ENCODE results near the gene MAP2K5.

GRCh38 chr15:66646807-66647862 is 54.9 kb upstream of the SMAD6 start:
- PRO-cap, result no peak
- RAMPAGE, long total RNA, 4 experiments, result no peak in any of the 4 experiments

DNA sequence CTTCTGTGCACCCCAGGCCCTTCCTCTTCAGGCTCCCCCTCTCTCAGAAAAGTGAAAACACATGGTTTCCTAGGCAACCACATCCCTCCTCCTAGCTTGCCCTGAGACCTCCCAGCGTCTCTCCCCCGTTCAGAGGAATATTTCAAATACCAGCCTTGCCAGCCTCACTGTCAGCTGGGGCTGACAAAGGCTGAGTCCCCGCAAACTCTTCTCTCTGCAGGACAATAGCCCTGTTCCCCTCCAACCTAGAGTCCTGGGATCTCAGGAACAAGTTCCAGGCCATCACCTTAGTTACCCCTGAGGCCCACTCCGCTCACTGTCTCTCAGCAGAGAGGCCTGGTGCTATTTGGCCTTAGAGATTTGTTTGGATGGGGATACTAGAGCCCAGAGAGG is 44.6 kb upstream of the SMAD6 start:
- PRO-cap, result no peak
- RAMPAGE, long total RNA, 4 experiments, result no peak in any of the 4 experiments

- PRO-cap, result no peak
- RAMPAGE, long total RNA, 4 experiments, result no peak in any of the 4 experiments
These were observed 31.1 kb upstream of the SMAD6 start for GRCh38 chr15:66670809-66671440.

- PRO-cap, result no peak
- RAMPAGE, long total RNA, 4 experiments, result no peak in any of the 4 experiments
These were observed 72.2 kb downstream of the SMAD6 start for GRCh38 chr15:66774055-66774763.

DNA sequence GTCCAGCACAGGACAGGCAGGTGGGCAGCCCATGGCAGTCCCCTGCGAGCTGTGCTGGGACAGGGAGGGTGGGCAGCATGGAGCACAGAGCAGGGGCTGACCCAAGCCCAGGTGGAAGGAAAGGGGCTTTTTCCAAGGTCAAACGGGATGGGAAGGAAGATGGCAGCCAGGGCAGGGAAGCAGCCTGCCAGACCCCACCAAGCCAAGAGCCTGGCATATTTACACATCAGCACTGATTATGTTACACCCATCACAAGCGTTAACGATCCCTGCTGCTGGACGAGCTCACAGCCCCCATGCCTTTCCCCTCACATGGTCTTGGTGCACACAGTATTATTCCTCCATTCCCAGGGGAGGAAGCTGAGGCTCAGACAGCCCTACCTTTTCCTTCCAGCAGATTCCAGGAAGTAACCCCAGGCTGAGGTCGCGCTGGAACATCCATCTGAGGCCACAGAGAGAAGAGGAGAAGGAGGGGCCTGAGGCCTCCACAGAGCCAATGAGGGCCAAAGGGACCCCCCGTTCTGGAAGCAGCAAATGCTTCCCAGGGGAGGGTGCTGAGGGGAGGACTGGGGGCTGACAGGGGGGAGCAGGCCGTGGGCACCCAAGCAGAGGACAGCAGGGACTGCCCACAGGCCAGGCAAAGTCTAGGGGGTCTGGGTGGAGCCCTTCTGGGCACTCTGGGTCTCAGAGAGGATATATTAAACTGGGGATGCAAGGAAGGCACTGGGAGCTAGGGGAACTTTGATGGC is 175.9 kb downstream of the SMAD6 start:
- PRO-cap, result no peak
- RAMPAGE, long total RNA, 4 experiments, result no peak in any of the 4 experiments

- PRO-cap, result no peak
- RAMPAGE, long total RNA, 4 experiments, result no peak in any of the 4 experiments
These were observed 9.2 kb upstream of the SMAD3 start for GRCh38 chr15:67056134-67056739.

GRCh38 chr15:67085201-67086375 is 20.2 kb downstream of the SMAD3 start:
- PRO-cap, result no peak
- RAMPAGE, long total RNA, 4 experiments, result no peak in any of the 4 experiments

GRCh38 chr15:67093320-67094334 is 28.2 kb downstream of the SMAD3 start:
- PRO-cap, result no peak
- RAMPAGE, long total RNA, 4 experiments, result no peak in any of the 4 experiments

- PRO-cap, result no peak
- RAMPAGE, long total RNA, 4 experiments, result no peak in any of the 4 experiments
These were observed 83.0 kb downstream of the SMAD3 start for GRCh38 chr15:67148287-67148935.

DNA sequence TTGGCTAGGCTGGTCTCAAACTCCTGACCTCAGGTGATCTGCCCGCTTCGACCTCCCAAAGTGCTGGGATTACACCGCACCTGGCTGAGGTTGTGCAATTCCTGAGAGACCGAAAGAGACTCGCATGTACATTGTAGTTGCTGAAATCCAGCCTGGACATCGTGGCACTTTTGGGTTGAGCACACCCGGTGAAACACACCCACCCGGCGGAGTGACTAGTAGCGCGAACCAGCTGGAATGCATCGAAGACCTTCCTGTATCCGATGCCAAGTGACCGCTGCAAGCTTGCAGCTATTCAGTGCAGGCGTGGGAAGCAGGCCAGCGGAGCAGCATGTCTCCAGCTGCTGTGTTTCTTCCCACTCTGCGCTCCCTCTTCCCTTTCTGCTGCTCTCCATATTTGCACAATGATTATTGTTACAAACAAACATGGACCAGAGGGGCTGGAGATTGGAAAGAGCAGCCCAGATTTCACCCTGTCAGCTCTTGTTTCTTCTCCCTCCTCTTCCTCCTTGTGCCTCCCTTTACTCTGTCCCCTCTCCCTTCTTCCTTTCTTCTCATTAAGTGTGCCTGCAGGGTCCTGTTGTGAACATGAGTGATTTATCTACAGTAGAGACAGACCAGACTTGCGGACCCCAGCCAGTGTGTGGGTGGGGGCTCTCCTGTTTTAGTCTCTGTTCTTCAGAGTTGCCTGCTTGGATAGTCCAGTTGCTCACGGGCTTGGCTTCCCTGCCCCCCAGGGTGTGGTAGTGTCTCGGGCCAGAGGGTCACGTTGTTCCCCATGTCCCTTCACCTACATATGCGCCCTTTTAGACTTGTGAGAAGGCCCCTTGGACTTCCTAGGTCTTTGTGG is 86.1 kb downstream of the AAGAB start:
- PRO-cap, result unidirectional peak, plus-strand start at position 298 of the sequence
- RAMPAGE, long total RNA, 4 experiments, result no peak in any of the 4 experiments

DNA sequence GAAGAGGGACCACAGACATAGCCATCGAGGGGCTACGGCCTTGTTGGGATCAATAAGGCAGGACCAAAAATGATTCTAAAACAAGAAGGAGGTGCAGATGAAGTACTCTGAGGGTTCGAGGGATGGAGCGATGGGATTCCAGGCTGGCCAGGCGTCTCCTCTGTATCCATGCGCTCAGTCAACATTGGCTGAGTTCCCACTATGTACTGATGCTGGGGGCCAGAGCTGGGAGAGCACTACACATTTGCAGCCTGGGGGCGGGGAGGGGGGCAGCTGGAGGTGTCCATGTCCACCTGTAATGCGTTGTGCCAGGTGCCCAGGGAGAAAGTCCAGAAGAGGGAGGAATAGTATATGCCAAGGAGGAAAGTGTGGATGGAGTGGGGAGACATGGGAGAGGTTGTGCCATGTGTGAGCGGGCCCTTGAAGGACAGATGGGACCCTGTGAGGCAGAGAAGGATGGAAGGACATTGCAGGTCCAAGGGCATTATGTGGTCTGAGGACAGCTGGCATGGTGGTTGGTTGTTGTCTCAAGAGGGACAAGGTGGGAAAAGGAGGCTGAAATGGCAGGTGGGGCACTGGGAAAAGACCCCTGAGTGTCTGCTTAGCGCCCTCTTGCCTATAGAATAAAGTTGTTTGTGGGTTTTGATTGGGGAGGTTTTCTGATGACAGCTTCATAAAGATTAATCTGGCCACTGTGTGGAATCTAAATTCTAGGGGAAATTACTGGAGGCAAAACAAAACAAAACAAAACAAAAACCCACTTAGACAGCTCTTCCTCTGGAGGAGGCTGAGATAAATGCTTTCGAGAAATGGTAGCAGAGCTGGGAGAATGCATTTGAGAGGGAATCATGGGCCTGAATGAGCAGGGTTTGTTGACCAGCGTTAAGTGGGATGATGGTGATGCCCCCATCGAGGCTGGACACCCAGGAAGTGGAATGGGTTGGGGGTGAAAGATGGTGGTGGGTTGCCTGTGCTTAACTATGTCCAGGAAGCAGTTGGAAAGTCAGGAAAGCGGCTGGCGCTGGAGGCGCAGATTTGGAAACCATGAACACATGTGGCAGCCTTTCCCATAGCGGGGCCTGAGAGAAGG is 81.1 kb downstream of the AAGAB start:
- PRO-cap, result no peak
- RAMPAGE, long total RNA, 4 experiments, result no peak in any of the 4 experiments

DNA sequence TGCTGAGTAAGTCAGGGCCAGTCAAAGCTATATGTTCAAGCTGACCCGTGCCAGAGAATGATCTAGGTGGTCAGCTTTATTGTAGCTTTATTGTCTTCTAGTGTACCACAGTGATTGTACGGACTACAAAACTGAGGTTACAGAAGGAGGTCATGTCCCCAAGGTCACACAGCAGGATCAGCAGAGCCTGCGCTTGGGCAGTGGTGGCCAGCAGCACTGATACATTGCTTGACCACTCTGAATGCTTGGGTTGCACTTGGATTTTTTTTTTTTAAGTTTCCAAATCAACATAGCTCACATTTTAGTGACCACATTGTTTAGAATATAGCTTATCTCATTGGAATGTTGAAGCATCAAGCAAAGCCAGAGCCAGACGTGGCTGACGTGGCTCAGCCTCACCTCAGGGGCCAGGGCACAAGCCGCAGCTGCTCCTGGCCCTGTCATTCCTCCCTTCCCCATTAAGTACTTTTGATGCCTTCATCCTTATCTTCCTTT is 76.0 kb downstream of the AAGAB start:
- PRO-cap, result no peak
- RAMPAGE, long total RNA, 4 experiments, result no peak in any of the 4 experiments

- PRO-cap, result no peak
- RAMPAGE, long total RNA, 4 experiments, result no peak in any of the 4 experiments
These were observed 59.9 kb downstream of the AAGAB start for GRCh38 chr15:67194294-67195257.

DNA sequence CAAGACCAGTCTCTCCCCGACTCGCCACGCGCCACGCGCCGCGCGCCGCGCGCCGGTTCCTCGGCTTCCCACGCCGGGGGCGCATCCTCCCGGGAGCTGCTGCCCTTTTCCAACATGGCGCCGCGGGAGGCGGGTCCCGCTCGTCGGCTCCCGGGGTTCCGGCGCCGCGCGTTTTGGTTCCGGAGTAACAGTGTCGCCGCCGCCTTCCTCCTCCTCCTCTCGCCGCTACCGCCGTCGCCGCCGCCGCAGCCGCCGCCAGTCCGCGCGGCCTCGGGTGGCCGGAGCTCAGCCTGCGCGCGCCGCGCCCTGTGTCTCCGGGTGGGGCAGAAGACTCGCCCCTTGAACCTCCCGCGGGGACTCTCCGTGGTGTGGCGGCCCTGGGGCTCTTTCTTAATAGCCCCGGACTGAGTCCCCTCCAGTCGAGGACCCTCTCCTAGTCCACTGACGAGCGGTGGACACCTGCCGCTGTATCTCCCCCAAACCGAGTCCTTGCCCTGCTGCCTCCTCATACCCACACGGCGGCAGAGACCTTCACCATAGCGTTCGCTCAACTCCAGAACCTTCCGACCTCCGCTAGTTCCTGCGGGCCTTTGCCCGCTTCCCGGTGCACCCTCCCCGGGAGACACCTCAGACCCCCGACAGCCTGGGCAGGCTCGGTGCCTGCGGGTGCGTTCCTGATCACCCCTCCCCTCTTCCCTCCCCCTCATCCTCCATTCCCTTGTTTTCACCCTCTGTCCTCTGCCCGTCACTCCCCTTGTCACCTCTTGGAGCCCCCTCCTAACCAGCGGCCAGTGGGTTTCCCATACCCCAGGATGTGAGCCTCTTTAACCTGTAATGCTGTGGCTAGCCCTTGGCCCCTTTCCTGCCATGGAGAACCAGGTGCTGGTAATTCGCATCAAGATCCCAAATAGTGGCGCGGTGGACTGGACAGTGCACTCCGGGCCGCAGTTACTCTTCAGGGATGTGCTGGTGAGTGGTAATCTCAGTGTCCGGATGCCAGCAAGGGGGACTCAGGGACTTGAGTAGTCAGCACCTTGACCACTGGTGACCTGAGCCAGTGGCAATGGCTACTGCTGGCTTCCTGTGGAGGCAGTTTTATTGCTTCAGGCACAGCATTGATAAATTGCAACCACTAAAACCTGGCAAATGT is at the start of gene MAP2K5:
Gene MAP2K5, plus strand, starts transcription at position 202 of the 1,150 bp plus-strand sequence.
- PRO-cap, result bidirectional peak, plus-strand start at position 259 of the sequence, minus-strand start at position 109 of the sequence
- RAMPAGE, long total RNA, 4 experiments, result start-site peak on the plus strand in 1 of 4 experiments, centred at positions 254 to 866 of the sequence, 15 to 17 reads per replicate; start-site peak on the minus strand in 3 of 4 experiments, centred at positions 121 to 133 of the sequence, 16 to 40 reads per replicate

DNA sequence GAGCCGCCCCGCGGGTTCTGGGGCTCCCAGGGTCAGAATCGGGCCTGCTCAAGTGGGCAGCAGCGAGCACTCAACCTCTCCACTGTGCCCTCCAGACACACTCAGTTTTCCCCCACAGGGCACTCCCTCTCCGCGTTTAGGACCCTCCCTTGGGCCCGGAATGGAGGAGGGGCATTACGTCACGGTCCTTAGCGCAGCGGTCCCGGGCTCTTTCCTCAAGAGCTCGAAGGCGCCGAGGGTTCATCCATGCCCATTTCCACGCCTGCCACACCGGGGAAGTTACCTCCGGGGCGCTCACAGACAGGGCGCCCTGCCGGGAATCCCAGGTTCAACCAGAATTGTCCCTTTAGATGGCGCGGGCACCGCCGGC is 9.3 kb downstream of the SKOR1 start:
- PRO-cap, result no peak
- RAMPAGE, long total RNA, 4 experiments, result no peak in any of the 4 experiments

DNA sequence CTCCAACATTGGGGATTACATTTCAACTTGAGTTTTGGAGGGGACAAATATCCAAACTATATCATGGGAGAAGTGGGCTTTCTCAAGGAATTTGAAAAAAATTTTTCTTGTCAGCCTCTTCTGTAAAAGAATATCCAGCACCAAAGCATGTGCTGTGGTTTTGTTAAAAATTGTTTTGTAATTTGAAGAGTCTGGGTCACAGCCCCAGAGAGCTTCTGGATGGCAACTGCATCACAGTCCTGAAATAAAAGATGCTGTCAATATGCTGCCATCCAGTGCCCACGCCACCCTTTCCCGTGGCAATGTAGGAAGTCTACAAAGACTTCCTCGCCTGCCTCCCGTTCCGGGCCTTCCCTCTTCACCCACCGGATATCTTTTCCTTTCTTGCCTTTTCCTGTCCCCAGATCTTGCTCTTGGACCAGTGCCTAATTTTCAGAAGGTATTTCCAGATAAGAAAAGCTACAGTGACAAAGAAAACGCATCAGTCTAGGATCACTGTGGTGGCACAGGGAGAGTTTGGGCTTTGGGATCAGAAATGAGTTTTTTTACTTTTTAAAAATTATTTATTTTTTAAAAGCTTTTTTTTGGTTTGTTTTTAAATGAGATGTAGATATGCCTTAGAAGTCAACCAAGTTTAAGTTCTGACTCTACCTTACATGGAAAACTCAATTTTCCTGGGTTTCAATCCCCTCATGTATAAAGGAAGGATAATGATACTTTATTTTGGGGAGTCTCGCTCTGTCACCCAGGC is 99.9 kb downstream of the SKOR1 start:
- PRO-cap, result no peak
- RAMPAGE, long total RNA, 4 experiments, result no peak in any of the 4 experiments

- PRO-cap, result no peak
- RAMPAGE, long total RNA, 4 experiments, result no peak in any of the 4 experiments
These were observed 798 bp upstream of the CALML4 start for GRCh38 chr15:68205774-68206485.

DNA sequence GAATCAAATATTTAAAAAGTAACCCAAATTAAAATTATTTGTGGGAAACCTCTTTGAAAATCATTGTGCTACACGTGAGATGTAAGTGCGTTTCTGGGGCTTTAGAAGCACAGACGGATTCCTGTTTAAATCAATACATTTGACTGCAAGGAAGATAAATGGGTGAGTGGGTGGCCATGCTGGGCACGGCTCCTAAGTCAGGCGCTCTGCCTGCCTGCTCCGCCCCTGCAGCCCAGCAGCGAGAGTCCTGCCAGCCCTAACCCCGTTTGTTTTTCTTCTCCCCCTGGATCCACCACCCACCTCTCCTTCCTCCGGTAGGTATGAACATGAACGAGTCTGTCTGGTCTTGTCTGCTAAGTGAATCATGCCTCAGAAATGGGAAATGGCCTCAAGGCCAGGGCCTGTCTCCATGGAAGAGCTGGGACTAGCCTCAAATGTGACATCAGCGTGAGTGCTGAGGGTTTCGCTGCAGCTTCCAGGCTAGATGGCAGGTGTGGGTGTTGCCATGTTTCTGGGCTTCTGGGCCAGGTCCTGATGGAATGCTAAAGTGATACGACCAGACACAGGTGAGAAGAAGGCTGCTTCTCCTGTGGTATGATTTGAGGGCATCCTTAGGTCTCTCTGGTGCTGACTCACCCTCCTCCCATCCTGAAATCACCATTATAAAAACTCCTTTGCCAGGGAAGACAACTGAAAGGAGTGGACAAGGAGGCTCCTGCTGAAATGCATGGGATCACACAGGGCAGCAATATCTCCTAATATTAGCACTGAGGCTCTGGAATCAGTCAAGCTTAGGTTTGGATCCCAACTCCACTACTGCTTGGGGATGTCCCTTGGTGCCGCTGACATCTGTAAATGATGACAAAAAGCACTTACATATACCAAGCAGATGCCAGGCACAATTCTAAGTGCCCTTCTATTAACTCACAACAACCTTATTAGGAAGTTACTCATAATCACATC is 5.5 kb upstream of the FEM1B start:
- PRO-cap, result bidirectional peak, plus-strand start at position 433 of the sequence, minus-strand start at position 322 of the sequence
- RAMPAGE, long total RNA, 4 experiments, result no peak in any of the 4 experiments

- PRO-cap, result no peak
- RAMPAGE, long total RNA, 4 experiments, result no peak in any of the 4 experiments
These were observed 71.3 kb downstream of the ITGA11 start for GRCh38 chr15:68360382-68361248.

DNA sequence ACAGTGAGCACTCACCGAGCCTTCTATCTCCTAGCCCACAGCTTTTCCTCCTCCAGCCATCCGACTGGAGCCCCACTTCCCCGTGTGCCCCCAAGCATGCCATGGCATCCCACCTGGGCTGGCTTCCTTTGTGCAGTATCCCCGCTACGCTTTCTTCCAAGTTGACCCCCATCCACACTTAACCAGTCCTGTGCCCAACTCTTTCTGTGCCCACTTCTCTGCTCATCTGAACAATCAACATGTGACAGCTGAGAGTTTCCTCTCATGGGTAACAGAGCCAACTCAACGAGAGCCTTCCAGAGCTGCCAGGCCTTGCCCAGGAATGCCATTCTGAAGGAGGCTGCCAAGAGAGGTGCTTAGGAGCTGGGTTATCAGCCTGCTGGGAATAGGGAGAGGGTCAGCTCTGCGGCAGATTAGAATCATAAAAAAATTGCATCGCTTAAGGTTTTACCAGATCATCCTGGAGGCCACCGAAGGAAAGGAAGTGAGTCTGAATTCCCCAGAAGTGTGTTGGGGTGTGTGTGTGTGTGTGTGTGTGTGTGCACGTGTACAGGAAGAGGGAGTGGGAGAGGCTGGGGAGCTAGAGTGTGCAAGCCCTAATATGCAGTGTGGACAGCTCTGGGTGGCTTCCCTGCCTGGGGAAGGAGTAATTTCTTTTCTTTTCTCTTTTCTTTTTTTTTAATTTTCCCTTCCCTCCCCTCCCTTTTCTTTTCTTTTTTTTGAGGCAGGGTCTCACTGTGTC is 66.8 kb downstream of the ITGA11 start:
- PRO-cap, result unidirectional peak, plus-strand start at position 599 of the sequence
- RAMPAGE, long total RNA, 4 experiments, result no peak in any of the 4 experiments

All from esophagus muscularis mucosa (tissue), 4 donors.